ENCODE measurements around a stretch of chr7.

DNA sequence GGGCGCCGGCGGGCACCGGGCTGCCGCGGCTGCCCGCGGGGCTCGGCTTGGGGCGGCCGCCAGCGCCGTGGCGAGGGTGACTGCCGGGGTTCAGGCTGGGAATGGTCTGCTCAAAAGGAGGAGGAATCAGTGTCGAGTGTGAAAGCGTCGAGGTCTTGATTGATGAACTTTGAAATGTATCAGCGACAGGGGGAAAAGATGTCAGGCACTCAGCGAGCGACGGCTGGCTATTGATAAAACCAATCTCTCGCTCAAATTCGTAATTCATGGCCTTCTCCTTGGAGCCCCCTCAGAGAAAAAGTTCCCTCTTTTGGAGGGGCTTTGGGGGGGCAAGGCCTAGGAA is 279 bp downstream of the HOXA2 start:
- PRO-cap: unidirectional peak, minus-strand start at position 103 of the sequence
- RAMPAGE, long total RNA, 5 experiments: no peak in any of the 5 experiments
- RRBS: 5% methylated on average over 14 of the region's 24 CpGs

- PRO-cap: bidirectional peak, plus-strand start at chr7:27113587, minus-strand start at chr7:27113417; bidirectional peak, plus-strand start at chr7:27113628, minus-strand start at chr7:27113634
- RAMPAGE, long total RNA, 5 experiments: no peak in any of the 5 experiments
- RRBS: 7% methylated on average over 14 of the region's 27 CpGs
Measured at GRCh38 chr7:27113130-27113684, 10.7 kb upstream of the HOXA2 start.

DNA sequence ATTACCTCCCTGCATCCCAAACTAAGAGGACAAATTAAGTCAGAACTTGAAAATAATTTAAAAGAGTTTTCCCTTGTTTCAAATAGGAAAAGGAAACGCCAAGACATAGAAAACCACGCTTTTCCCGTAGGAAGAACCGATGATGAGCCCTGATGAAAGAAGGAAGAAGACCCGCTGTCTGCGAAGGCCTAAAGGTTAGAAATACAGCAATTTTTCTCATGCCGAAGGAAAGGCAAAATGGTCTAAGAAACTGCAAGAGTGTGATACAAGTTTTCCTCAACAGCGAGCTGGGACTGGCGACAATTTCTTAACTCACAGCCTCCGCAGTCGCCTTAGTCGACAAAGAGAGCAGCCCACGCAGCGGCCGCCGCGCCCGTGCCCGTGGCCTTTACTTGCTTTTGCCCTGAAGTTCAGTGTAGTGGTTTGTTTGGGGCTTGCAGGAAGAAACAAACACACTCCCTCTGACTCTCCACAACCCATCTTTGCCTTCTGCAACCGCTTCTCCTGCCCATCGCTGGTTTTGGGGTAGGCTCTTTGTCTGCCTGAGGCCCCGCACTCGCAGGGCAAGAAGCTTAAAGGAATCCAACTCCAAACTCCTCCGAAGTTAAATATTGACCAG is 8.6 kb downstream of the HOXA4 start:
- PRO-cap: no peak
- RAMPAGE, long total RNA, 5 experiments: no peak in any of the 5 experiments
- RRBS: no CpG with 5 or more reads among the region's 24 CpGs

DNA sequence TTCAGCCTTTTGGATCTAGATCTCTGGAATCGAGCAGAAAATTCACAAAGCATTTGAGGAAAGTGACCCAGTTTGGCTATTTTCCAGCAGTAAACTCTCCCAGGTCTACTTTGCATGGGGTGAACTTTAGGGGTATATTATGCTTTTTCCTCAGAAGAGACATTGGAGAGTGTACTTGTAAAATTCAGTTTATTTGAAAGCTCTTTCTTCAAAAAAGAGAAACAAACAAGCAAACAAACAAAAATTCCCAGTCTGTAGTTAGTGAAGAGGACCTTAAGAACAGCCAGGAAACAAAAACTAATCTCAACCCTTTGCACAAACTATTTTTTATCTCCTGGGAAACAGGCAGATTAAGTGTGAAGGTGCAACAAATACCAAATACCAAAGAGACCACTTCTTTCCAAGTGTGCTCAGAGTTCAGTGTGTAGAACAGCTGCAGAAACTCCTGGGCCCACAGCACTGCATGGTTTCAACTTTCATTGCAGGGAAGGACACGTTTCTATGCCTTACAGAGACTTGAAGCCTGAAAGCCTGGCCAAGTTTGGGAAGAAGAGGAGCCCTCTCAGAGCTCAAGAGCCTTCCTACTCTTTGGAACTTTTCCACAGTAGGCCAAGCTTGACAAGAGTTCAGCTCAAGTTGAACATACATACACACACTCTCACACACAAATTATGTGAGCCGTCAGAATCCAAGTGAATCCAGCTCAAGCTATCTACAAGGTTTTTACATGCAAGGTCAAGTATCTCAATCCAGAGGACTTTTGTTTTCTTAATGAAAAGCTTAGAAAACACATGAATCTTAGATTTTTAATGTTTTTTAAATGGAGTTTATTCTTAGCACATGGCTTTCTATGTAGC is 2.6 kb downstream of the HOXA4 start:
- PRO-cap: no peak
- RAMPAGE, long total RNA, 5 experiments: no peak in any of the 5 experiments
- RRBS: no CpG with 5 or more reads among the region's 3 CpGs

- PRO-cap: no peak
- RAMPAGE, long total RNA, 5 experiments: no peak in any of the 5 experiments
- RRBS: 2% methylated on average over 14 of the region's 75 CpGs
Measured at GRCh38 chr7:27160665-27161778, 4.3 kb downstream of the HOXA9 start.

DNA sequence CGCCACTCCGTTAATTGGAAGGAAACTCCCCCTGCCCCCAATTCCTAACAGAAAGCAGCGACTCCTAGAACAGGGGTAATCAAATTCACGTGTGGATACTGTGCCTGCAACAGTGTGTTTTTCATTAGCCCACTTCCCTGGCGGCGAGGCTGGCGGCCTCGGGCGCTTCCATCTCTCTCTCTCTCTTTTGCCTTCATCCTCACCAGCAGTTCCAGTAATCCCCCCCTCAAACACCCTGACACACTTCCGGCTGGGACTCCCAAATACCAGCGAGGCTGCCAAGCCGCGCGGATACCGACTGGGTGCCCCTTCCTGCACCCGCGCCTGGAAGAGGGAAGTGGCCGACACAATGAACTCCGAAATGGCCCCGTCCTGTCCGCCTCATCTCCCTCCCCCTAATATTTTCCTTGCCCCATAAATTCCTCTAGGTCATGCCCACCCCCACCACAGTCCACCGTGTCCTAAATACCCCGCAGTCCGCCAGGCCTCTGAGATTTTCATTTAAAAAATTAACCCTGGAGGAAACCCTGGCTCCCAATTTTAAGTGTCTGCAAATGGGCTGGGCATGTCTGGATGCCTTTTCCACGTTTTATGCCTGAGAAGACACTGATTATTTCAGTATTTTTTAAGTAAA is 1.8 kb upstream of the HOXA9 start:
- PRO-cap: no peak
- RAMPAGE, long total RNA, 5 experiments: no peak in any of the 5 experiments
- RRBS: no CpG with 5 or more reads among the region's 25 CpGs

DNA sequence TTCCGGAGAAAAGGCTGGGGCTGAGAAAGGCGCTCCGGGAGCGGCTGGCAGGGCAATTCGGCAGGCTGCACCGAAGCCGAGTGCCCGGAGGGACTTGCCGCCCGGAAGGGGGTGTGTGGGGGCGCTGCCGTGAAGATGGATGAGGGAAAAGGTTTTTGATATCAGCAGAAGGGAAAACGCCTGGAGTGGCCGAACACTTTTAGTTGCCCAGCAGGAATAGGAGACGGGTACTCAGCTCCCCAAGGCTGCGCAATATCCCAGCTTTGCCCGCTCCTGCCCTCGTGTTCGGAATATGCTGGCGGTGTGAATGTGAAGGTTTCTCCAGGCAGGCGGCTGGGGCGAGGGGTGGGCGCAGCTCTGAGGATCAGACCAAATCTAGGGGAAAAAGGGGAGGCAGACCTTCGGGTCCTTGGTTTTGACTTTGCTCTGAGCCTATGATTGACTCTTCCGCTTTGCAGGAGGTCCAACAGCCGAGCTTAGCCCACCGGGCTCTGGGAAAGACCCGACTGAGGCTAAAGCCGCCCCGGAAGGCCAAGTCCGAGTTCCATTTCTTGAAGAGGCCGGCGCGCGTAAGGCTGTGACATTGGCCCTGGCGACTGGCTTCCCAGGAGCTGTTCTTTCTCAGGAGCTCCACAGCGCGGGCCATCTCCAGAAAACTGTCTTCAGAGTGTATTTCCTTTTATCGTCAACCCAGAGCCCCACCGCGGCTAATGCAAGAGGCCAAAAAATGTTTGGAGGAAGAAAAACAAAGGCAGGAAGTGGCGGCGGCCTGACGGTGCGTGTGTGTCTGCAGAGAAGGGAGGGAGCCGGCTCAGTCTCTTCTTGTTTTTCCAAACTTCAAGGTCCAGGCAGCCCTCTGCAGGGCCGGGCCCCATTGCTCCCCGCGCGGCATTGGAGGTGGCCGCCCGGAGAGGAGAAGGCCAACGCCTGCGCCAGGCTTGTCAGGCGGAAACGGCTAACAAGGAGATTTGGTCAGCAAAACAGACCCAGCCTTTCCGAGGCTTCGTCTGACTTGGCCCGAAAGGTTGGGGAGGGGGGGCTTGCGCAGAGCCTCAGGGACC is 3.4 kb upstream of the HOXA11 start:
- PRO-cap: no peak
- RAMPAGE, long total RNA, 5 experiments: no peak in any of the 5 experiments
- RRBS: 14% methylated on average over 12 of the region's 60 CpGs

GRCh38 chr7:27193931-27194184 is 6.0 kb downstream of the HOXA13 start:
- PRO-cap: no peak
- RAMPAGE, long total RNA, 5 experiments: no peak in any of the 5 experiments
- RRBS: no CpG with 5 or more reads among the region's 4 CpGs

DNA sequence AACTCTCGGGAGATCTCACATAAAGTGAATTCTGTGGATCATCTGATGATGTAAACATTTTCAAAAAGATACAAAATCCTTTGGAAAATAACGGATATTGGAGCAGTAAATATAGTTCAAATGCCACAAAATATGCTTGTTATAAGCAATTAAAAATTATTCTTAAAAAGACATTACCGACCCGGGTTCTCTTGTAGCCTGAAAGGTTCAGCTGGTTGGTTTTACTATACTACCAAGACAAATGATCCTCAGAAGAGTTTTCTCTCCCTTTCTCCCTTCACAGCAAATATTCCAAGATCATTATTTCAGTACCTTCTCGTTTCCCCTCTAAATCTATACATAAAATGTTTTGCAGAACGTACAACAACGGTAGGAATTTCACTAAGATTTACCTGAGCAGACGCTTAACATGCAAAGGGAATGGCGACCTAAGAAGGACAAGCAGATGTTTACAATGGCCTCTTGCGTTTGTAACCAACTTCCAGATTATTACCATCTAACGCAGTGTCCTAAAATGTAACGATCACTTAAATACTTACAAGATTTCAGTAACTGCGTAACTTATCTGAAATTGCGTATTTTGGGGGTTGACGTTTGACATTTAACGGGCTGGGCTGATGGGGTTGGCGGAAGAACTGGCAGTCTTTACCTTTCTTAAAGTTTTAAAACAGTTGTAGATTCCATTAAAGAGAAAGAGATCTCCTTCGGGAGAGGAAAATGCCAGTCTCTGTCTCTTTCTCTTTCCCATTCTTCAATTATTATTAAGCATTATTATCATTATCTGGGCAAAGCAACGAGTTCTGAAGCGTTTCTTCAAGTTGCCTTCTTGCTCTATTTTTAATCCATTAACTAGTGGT is 2.3 kb downstream of the HOXA13 start:
- PRO-cap: no peak
- RAMPAGE, long total RNA, 5 experiments: no peak in any of the 5 experiments
- RRBS: no CpG with 5 or more reads among the region's 20 CpGs

DNA sequence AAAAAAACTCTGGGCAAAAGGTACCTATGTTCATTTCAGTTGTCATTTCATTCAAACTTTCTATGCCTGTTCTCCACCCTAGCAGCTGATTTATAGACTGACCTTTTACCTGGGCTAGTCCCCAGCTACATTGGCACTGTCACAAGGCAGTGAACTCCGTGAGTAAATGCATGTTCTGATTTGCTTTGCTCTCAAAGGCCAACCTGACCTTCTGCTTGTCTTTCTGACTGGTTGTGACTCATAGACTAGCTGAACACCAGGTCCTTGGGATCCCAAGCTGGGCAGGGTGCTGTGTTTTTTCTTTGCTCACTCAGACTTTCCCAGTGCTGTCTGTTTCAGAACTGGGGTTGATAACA is 34.9 kb downstream of the EVX1 start:
- PRO-cap: no peak
- RAMPAGE, long total RNA, 5 experiments: no peak in any of the 5 experiments
- RRBS: no CpG with 5 or more reads among the region's 1 CpG

DNA sequence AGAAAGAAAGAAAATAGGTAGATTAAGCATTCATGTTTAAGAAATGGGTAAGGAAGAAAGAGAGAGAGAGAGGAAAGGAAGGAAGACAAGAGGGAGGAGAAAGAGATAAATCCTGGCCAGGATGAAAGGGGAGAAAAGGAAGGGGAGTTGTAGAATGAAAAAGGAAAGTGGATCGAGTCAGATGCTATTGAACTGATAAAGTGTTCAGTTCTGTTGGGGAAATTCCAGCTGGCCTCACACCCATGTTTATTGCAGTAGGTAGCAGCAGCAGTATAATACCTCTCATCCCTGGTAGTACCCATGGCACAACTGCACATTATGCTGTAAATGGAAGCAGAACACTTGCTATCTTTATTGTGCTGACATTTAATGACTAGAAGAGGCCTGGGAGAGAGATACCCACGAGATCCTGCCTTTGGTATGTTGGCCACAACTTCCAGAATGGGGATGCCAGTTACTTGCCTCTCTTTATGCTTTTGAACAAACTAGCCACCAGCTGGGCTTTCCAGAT is 178.1 kb downstream of the EVX1 start:
- PRO-cap: no peak
- RAMPAGE, long total RNA, 5 experiments: no peak in any of the 5 experiments
- RRBS: no CpG with 5 or more reads among the region's 2 CpGs

DNA sequence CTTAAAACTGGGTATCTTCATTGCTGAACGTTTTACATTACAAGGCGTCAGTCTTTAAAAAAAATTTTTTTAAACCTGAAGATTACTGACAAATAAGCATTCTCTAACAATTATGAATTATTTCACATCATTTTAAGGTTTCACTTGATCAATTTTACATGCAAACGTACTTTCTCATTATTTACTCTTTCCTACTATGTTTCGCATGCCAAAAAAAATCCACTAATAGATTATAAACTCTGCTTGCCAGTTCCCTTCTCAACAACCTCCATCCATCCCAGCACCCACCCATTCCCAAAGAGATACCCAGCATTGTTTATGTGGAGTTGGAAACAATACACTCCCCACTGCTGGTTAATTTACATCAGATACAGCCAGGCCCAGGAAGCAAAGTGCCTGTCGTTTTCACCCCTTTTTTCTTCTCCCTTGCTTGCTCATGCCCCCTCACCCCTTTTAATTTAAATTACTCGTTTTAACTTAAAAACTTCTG is 60.0 kb downstream of the HIBADH start:
- PRO-cap: no peak
- RAMPAGE, long total RNA, 5 experiments: no peak in any of the 5 experiments
- RRBS: no CpG with 5 or more reads among the region's 6 CpGs

GRCh38 chr7:27834206-27834927 is 94.4 kb downstream of the TAX1BP1 start:
- PRO-cap: no peak
- RAMPAGE, long total RNA, 5 experiments: no peak in any of the 5 experiments
- RRBS: no CpG with 5 or more reads among the region's 7 CpGs

DNA sequence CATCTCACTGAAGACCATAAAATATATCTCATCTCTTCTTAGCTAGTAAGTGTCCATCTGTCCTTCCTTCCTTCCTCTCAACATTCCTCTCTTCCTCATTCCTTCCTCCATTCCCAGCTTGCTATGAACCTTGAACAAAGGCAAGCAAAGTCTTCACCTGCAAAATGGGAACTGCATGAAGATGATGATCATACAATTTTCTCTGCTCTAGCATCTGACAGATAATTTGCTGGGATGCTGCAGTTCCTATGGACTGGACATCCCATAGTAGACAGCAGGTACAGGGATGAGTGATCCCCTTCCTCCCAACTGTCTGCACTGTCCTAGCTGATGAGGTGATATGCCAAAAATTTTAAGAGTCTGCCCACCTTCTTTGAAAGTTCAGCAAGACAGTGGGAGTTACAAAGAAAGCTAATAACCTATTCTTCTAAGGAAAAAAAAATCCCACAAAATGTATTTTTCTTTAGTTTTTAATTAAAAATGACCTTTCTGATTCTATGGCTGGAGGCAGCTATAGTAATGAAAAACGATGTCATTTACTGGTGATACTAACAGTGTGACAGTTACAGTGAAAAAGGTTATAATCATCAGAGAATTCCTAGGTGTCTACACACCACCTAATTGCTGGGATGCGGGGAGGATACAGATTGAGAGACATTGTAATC is 136.3 kb downstream of the JAZF1 start:
- PRO-cap: no peak
- RAMPAGE, long total RNA, 5 experiments: start-site peak on the minus strand in 1 of 5 experiments, centred at position 280 of the sequence, 9 reads per replicate
- RRBS: no CpG with 5 or more reads among the region's 2 CpGs

- PRO-cap: no peak
- RAMPAGE, long total RNA, 5 experiments: no peak in any of the 5 experiments
- RRBS: no CpG with 5 or more reads among the region's 15 CpGs
Measured at GRCh38 chr7:28112956-28113705, 67.5 kb downstream of the JAZF1 start.

- PRO-cap: no peak
- RAMPAGE, long total RNA, 5 experiments: no peak in any of the 5 experiments
- RRBS: no CpG with 5 or more reads among the region's 5 CpGs
Measured at GRCh38 chr7:28165325-28166459, 14.9 kb downstream of the JAZF1 start.

DNA sequence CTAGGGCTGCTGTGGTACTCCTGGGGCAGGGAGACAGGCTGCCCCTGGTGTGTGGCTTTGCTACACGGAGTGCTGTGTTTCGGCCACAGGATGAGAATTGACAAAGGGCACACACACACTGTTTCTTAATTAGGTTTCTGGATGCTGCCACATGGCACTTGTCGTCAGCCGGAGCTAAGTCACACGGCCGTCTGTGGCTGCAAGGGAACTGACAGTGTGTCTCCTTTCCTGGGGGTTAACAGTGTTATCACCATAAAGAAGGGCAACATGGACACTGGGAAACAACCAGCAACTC is 55.7 kb upstream of the CREB5 start:
- PRO-cap: no peak
- RAMPAGE, long total RNA, 5 experiments: no peak in any of the 5 experiments
- RRBS: no CpG with 5 or more reads among the region's 6 CpGs

GRCh38 chr7:28621501-28621897 is 209.2 kb downstream of the CREB5 start:
- PRO-cap: no peak
- RAMPAGE, long total RNA, 5 experiments: no peak in any of the 5 experiments
- RRBS: no CpG with 5 or more reads among the region's 5 CpGs

DNA sequence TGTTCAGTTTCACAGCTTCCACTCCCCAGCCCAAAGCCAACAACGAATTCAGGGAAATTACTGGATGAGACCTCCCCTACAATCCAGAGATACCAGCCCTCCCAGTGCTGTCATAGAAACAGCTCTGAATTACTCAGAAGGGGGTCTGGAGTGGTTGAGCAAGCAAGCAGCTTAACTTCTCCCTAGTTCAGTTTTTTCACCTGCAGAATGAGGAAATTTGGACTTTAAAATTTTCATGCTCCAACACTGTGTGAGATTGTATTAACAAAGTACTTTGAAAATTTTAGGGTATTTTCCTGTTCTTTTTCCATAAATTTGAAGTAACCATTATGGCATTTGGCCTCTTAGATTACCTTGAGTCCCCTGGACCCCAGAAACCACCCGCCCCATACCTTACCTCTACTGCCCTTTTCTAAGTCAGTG is 260.3 kb downstream of the CREB5 start:
- PRO-cap: no peak
- RAMPAGE, long total RNA, 5 experiments: no peak in any of the 5 experiments
- RRBS: no CpG with 5 or more reads among the region's 2 CpGs

DNA sequence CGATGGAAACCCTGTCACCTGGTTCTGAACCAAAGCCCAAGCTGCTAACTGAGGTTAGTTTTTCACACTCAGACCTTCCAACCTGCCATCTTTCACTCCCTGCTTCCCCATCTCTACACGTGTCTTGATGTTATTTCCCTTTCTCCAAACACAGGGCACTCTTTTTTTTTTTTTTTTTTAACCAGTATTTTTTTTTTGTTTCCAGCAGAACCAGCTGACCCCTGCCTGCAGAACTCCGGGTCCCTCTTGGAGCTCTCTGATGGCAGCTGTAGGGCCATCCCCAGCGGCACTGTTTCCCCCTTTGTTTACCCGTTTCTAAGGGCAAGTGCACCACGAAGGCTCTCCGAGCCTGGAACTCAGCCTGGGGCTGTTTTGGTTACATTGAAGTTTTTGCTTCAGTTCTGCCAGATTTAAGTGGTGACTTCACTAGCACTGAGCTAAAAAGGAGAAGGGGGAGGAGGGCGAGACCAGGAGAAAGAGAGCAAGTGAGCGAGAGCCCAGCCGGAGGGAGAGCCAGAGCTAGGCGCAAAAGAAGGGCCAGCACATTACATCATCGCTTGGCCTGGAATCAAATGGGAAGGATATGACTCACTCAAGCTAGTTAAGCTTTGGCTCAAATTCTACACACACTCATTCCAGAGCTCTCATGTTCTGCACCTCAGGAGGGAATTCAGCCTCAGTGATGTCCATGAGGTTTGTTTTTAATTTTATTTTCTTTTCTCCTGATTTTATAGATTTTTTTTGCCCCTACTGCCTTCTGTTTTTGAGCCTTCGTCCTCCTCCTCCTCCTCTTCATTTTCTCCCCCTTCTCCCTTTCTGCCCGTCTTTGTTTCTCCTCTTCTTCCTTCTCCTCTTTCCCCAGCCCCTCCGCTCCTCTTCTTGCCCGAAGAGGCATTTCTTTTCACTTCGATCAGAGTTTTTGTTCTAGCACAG is 272.4 kb downstream of the TRIL start:
- PRO-cap: bidirectional peak, plus-strand start at position 633 of the sequence, minus-strand start at position 248 of the sequence
- RAMPAGE, long total RNA, 5 experiments: start-site peak on the plus strand in 2 of 5 experiments, centred at positions 630 to 637 of the sequence, 36 to 120 reads per replicate
- RRBS: no CpG with 5 or more reads among the region's 17 CpGs

All from stomach (tissue), 7 donors.